Choroid plexus epithelial cell (primary cell): ENCODE data around the gene FES.

GRCh38 chr15:90227948-90228359 is 5.8 kb downstream of the CIB1 start:
- RRBS: no CpG with 5 or more reads among the region's 16 CpGs

GRCh38 chr15:90230801-90231784 is 2.6 kb downstream of the CIB1 start:
- RRBS: no CpG with 5 or more reads among the region's 27 CpGs

DNA sequence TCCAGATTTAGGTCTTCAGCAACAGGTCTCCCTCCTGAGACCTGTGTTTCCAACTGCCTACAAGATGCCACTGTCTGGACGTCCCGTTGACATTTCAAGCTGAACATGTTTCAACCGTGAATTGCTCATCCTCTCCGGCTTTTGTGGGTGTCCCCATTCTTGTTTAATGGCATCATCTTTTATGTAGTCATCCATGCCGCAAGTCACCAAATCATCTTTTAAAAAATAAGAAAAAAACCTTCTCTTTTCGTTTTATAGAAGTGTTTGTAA is 26.6 kb downstream of the IQGAP1 start:
- RRBS: no CpG with 5 or more reads among the region's 6 CpGs

DNA sequence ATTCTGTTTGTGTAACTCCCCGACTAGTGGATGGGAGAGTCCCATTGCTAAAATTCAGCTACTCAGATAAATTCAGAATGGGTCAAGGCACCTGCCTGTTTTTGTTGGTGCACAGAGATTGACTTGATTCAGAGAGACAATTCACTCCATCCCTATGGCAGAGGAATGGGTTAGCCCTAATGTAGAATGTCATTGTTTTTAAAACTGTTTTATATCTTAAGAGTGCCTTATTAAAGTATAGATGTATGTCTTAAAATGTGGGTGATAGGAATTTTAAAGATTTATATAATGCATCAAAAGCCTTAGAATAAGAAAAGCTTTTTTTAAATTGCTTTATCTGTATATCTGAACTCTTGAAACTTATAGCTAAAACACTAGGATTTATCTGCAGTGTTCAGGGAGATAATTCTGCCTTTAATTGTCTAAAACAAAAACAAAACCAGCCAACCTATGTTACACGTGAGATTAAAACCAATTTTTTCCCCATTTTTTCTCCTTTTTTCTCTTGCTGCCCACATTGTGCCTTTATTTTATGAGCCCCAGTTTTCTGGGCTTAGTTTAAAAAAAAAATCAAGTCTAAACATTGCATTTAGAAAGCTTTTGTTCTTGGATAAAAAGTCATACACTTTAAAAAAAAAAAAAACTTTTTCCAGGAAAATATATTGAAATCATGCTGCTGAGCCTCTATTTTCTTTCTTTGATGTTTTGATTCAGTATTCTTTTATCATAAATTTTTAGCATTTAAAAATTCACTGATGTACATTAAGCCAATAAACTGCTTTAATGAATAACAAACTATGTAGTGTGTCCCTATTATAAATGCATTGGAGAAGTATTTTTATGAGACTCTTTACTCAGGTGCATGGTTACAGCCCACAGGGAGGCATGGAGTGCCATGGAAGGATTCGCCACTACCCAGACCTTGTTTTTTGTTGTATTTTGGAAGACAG is 28.7 kb upstream of the CRTC3 start:
- RRBS: no CpG with 5 or more reads among the region's 3 CpGs

- RRBS: no CpG with 5 or more reads among the region's 14 CpGs
Observed at GRCh38 chr15:90594131-90595122, 64.7 kb downstream of the CRTC3 start.

DNA sequence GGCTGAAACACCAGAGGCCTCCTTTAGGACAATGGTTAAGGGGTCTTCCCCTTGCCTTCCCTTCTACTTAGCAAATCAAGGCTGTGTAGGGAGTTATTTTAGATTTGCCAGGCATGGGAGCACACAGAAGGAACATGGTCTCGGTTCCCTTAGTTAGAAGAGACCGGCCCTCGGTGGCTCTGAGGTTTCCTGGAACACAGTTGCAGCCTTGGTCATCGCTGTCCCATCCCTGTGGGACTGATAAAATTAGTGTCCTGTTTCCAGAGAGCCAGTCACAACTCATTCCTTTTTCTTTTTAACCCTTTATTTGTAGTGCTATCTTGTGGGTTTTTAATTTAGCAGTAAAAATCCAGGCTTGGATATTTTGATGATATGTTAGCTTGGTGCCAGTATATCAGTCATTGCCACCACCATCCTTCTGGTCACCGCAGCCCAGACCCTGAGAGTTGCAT is 81.5 kb downstream of the CRTC3 start:
- RRBS: no CpG with 5 or more reads among the region's 5 CpGs

DNA sequence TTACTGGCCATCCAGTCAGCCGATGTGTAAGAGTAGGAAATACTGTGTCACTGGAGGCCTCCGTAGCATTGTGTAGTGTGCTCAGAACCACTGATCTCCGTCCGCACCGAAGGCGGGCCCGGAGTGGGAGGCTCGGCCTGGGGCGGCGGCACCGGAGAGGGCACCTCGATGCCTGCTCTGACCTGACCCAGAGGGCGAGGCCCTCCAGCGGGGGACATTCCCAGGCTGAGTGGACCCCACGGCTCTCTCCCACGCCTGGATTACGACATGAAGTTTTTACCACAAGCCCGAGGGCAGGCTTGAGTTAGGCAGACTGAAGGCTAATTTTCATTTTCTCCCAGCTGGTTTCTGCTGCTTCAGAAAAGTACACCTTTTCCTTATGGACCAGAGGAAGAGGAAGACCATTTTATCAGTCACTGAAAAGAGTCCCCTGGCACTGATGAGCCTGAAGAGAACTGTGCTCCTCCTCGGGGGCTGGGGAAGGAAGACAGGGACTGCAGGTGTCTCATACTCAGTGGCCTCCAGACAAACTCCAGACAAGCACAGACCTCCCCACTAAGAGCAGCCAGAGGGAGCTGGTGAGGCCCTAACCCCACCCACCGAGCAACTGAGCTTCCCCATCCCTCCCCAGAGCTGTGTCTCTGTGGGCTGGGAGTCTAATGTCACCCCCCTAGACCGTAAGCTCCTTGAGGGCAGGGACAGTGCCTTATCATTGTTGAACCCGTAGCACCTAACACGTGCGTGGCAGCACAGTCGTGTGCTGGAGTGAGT is 74.5 kb upstream of the BLM start:
- RRBS: no CpG with 5 or more reads among the region's 25 CpGs

DNA sequence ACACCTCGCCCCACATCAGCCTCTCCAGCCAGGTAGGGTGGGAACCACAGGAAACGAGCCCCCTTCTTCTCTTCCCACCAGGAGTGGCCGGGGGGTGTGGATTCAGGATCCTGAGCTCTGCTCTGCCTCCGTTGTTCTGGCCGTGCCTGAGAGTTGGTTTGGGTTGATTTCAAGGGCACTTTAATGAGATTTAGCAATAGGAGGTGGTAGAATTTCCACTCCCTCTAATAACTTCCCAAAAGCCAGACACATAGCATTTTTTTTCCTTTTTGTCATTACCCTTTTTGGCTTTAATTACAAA is 56.2 kb upstream of the BLM start:
- RRBS: no CpG with 5 or more reads among the region's 5 CpGs

- RRBS: no CpG with 5 or more reads among the region's 8 CpGs
Observed at GRCh38 chr15:90717672-90717930, 455 bp downstream of the BLM start.

DNA sequence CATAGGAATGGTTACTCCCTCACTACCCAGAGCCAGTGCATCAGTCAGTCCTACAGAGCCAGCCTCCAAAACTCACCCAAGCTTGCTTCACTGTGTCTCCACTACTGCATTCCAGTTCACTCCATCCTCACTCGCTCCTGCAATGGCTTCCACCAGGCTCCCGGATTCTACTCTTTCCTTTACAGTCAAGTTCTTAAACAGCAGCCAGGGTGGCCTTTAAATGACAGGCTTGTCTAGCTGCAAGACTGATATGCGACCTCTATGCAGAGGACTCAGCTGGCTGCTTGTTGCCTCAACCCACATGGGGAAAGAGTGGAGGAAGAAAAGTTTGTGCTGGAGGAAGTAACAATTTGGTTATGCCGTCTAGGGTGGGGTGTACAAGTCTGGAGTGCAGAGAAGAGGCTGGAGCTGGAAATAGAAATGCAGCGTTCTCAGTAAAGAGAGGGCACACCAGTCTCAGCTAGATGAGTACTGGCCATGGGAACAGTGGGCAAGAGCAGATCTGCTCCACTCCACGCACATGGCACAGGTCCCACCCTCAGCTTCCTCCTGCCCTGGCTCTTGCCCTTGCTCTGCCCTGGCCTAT is 60.0 kb upstream of the FURIN start:
- RRBS: no CpG with 5 or more reads among the region's 6 CpGs

DNA sequence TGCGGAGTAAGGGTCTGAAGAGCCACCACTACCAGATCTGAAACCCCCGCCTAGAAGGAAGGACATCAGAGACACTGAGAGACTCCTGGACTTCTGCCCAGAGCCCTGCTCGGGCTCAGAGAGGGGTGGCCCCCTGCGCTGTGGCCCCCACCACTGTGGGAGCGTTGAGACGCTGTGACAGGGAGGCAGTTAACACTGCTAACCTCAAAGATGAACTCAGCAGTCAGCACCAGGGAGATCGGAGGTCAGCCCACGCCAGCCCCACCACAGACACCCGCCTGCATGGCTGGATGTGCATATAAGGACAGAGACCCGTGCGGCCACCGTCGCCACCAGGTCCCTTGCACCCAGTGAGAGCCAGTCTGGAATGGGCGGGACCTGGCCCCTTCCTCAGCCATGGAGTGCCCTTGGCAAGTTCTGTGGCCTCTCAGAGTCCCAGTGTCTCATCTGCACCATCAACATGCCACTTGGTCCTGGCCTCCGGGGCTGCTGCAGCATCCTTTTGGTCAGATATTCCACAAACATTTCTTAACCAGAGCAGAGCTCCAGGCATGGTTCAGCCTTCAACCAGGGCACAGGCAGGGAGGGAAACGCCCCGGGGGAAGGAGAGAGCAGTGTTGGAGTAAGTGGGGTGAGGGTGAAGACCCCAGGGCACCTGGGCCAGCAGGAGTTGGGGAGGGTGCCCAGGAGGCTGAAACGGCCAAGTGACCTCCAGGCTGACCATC is 48.5 kb upstream of the FURIN start:
- RRBS: no CpG with 5 or more reads among the region's 18 CpGs

DNA sequence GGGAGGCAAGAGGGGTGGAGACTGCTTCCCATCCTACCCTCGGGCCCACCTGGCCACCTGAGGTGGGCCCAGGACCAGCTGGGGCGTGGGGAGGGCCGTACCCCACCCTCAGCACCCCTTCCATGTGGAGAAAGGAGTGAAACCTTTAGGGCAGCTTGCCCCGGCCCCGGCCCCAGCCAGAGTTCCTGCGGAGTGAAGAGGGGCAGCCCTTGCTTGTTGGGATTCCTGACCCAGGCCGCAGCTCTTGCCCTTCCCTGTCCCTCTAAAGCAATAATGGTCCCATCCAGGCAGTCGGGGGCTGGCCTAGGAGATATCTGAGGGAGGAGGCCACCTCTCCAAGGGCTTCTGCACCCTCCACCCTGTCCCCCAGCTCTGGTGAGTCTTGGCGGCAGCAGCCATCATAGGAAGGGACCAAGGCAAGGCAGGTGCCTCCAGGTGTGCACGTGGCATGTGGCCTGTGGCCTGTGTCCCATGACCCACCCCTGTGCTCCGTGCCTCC is 2.3 kb upstream of the FES start:
- RRBS: no CpG with 5 or more reads among the region's 11 CpGs

DNA sequence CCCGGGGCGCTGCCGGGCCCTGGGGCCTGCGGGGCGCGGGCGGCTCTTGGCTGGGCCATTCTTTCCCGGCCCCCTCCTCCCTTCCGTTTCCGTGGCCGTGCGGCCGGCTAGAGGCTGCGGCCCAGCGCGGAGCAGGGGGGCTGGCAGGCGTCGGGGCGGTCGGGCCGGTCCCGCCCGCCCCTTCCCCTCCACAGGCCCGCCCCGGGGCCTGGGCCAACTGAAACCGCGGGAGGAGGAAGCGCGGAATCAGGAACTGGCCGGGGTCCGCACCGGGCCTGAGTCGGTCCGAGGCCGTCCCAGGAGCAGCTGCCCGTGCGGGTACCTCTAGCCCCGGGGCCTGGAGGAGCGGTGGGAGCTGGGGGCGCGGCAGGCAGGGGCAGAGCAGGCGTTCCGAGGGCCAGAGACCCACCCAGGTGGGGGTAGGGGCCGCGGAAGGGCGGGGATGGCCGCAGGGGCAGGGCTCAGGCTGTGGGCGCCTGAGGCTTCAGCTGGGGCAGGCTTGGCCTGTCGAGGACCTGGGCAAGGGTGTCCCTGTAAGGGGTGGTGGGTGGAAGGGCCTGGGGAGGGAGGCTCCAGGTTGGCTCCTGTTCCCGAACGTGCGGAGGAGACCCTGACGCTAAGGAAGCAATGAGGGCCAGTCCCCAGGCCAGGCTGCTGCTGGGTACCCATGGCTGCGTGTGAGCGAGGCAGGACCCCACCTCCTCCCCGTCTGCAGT is at the start of gene FES:
Gene FES (plus strand): TSS at position 278 of the 716 bp plus-strand sequence.
- RRBS: 2% methylated on average over 35 of the region's 56 CpGs

DNA sequence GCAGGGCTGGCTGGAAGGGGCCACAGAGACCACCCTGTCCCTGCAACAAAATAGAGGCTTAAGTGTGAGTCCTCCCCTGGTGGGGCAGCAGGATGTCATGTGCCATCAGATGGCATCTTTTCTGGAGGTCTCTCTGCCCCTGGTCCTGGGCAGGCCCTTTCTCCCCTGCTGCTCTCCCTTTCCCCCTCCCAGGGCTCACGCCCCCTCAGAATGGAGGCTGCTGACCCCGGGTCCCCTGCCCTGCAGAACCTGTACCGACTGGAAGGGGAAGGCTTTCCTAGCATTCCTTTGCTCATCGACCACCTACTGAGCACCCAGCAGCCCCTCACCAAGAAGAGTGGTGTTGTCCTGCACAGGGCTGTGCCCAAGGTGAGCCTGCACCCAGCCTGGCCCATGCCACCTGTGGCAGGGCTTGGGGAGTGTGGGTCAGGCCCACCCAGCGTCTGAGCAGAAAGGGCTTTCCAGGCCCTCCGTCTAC is 7.0 kb downstream of the FES start:
- RRBS: no CpG with 5 or more reads among the region's 6 CpGs

GRCh38 chr15:90906201-90906628 is 3.1 kb downstream of the MAN2A2 start:
- RRBS: no CpG with 5 or more reads among the region's 5 CpGs

- RRBS: no CpG with 5 or more reads among the region's 11 CpGs
Observed at GRCh38 chr15:90914276-90914762, 11.2 kb downstream of the MAN2A2 start.

DNA sequence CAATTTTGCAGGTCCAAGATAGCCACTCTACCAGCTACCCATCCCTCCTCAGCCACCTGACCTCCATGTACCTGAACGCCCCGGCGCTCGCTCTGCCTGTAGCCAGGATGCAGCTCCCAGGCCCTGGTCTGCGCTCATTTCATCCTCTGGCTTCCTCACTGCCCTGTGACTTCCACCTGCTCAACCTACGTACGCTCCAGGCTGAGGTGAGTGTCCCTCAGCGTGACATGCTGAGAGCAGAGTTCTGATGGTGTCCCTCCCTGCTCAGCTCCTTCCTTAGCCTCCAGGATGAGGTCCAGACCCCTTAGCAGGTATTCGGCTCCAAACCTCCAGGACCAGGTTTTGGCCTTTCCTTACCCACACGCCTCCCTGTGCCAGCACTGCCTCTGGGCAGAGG is 14.2 kb downstream of the HDDC3 start:
- RRBS: no CpG with 5 or more reads among the region's 10 CpGs

DNA sequence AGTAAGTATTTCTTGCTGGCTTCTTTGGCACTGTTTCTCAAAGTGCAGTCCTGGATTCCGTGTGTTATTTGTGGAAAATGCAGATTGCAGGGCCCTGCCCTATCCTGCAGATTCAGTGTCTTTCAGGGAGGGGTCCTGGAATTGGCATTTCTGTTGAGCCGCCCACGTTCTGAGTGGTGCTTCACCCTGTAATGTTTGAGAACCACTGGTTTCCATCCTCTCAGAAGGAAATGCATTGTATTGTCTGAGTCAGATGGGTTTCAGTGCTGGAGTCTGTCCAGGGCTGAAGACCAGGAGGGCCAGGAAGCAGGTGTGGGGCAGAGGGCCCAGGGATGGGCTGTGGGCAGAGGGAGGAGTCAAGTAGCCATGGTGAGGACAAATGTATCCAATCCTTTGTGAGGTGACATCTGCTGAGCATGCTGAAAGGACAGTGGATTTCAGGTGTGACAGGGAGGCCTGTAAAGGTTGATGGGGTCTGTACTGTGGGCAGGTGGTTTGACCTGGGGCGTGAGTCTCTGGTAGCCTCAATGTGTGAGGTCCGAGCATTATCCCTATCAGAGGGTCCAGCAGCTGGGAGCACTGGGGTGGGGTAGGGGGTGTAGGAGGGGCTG is 123.9 kb downstream of the SV2B start:
- RRBS: no CpG with 5 or more reads among the region's 5 CpGs

- RRBS: no CpG with 5 or more reads among the region's 1 CpG
Observed at GRCh38 chr15:91422916-91423133, 322.8 kb downstream of the SV2B start.

- RRBS: no CpG with 5 or more reads among the region's 16 CpGs
Observed at GRCh38 chr15:91455873-91457097, 356.2 kb downstream of the SV2B start.